ENCODE results near the genes GNPTAB, WASHC3 and PMCH.

DNA sequence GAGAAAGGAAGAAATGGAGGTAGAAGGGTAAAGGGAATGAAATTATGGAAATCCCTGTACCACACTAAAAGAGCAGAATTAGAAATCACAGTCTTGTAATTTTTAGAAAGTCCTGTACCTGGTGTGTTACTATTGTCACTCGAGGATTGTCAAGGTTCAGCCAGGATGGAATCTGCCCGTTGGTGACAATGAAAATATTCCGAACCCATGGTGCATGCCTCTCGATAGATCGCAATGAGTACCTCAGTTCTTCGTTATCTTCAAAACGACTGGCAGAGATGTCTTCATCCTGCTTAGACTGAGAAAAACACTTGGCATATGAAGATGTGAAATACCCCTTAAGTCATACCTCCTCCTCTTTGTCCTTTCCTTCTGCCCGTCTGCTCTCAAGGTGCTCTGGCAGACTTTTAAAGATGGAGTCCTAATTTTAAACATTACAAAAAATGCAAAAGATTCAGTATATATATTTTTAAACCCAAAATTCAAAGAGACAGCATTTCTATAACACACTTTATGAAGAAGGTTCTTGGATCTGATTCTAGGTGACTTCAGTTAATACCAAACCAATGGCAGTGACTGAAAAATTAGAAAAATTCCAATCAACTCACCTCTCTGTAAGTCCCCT is 31.1 kb upstream of the SYCP3 start:
- RRBS = no CpG with 5 or more reads among the region's 8 CpGs

DNA sequence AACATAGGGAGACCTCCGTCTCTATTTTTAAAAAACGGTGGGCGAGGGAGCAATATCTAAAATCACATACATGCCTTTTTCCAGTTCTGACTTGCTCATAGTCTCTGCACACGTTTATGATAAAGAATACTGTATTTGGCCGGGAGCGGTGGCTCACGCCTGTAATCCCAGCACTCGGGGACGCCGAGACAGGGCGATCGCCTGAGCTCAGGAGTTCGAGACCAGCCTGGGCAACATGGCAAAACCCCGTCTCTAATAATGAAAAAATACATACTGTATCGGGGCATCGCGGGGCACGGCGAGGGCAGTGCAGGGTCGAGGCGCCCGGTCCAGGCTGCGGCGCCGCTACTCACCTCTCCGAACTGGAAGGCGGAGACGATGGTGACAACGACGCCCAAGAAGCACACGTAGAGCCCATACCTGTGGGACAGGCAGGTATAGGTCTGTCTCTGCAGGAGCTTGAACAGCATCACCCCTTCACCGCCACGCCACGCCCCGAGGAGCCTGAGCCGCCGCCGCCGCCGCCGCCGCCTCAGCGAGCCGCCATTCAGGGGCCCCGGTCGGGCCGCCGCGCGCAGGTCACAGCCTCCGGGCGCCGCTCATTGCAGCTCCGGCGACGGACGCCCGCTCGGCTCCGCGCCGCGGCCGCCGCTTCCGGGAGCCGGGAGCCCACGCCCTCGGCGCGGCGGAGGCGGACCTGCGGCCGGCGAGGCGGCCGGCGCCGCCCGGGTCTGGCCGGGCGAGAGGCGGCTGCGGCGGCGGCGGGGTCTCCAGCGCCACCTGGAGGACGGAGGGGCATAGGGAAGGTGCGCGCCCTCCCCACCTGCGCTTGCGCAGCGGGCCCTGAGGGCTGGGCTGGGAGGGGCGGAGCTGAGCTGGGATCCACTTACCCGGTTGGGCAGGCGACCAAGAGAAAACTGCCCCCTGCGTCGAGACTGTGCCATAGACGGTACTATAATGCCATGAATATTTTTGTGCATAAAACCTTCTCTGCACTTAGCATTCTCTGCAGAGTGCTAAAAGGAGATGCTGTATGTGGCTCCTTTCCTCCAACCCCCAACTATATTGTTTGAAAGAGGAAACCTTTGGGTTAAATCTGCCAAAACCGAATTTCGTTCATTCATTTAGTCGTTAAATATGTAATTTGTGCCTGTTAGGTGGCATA is at the start of gene GNPTAB:
Gene GNPTAB (minus strand): TSS at position 754 of the 1,165 bp plus-strand sequence.
- RRBS = under 1% methylated on average over 22 of the region's 104 CpGs

GRCh38 chr12:101875509-101875903 is 1.9 kb upstream of the DRAM1 start:
- RRBS = no CpG with 5 or more reads among the region's 3 CpGs

- RRBS = 0% methylated on average over 4 of the region's 44 CpGs
Measured at GRCh38 chr12:102061557-102062408, at the start of gene WASHC3. TSS of gene WASHC3 (minus strand) at chr12:102061991.

GRCh38 chr12:102121020-102121286 is 970 bp downstream of the PARPBP start:
- RRBS = no CpG with 5 or more reads among the region's 2 CpGs

DNA sequence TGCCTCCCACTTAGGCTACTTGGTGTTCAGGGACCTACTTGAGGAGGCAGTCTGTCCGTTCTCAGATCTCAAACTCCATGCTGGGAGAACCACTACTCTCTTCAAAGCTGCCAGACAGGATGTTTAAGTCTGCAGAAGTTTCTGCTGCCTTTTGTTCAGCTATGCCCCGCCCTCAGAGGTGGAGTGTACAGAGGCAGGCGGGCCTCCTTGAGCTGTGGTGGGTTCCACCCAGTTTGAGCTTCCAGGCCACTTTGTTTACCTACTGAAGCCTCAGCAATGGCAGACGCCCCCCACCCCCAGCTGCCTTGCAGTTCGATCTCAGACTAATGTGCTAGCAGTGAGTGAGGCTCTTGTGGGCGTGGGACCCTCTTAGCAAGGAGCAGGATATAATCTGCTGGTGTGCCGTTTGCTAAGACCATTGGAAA is 22.9 kb downstream of the PARPBP start:
- RRBS = no CpG with 5 or more reads among the region's 7 CpGs

DNA sequence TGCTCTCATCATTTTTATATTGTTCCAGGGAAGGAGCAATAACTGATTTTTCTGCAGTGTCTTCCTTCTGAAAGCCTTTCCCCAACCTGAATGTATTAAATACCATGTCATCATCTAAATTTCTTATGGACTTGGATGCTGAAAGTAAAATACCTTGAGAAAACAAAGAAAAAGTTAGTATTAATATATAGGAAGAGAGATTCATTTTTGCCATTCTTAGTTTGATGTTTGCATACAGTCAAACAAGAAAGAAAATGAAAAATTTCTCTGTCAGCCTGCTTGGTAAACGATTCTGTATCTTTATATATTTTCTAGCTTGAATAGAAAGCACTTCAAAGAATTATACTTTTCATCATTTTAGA is at the start of gene PMCH:
Gene PMCH (minus strand): TSS at position 277 of the 362 bp plus-strand sequence.
- RRBS = no CpG with 5 or more reads among the region's 1 CpG

DNA sequence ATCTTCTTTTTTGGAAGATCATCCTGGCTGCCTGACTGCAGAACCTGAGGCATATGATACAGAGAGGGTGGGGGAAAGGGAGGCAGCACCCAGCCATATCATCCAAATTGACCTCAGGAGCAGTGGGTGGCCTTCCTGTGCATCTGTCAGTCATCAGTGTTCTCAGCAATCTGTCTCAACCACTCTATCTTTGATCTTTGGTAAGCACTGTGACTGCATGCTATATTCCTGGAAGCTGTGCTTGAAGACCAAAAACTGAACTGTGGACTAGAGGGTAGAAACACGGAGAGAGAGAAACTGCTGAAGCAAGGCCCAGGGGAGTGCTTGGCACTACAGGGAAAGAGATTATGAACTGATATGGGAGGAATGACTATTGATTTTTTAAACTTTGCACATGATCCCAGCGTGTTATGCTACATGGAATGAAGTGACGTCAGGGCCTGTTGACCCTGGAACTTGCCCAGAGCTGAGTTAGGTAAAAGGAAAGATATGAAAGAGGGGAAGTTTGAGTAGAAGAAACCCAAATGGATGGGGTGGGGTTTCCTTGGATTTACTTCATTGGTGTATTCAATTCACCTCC is 171.5 kb downstream of the ASCL1 start:
- RRBS = no CpG with 5 or more reads among the region's 3 CpGs

- RRBS = no CpG with 5 or more reads among the region's 7 CpGs
Measured at GRCh38 chr12:103742538-103742853, 98.5 kb downstream of the NT5DC3 start.

DNA sequence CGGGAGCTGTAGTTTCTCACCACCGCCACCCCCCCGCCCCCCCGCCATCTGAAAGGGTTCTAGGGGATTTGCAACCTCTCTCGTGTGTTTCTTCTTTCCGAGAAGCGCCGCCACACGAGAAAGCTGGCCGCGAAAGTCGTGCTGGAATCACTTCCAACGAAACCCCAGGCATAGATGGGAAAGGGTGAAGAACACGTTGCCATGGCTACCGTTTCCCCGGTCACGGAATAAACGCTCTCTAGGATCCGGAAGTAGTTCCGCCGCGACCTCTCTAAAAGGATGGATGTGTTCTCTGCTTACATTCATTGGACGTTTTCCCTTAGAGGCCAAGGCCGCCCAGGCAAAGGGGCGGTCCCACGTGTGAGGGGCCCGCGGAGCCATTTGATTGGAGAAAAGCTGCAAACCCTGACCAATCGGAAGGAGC is 391 bp upstream of the HSP90B1 start:
- RRBS = no CpG with 5 or more reads among the region's 29 CpGs

GRCh38 chr12:103931390-103931750 is 1.2 kb downstream of the HSP90B1 start:
- RRBS = no CpG with 5 or more reads among the region's 8 CpGs

GRCh38 chr12:103946966-103948072 is 9.7 kb downstream of the UQCC6 start:
- RRBS = no CpG with 5 or more reads among the region's 4 CpGs

DNA sequence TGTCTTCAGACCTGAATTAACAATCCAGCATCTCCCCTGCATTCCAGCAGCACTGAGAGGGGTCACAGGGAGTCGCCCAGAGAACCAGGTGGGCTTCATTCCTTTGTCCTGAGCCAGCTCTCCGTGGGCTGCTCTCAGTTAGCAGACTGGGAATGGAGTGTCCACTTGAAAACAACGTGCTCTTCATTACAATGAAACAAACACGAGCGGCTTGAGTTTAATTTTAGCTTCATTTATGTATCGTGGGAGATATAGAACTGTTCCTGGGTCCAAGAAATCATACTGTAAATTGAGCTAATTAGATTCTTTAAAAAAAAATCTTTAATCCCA is 140.2 kb downstream of the CHST11 start:
- RRBS = no CpG with 5 or more reads among the region's 6 CpGs

DNA sequence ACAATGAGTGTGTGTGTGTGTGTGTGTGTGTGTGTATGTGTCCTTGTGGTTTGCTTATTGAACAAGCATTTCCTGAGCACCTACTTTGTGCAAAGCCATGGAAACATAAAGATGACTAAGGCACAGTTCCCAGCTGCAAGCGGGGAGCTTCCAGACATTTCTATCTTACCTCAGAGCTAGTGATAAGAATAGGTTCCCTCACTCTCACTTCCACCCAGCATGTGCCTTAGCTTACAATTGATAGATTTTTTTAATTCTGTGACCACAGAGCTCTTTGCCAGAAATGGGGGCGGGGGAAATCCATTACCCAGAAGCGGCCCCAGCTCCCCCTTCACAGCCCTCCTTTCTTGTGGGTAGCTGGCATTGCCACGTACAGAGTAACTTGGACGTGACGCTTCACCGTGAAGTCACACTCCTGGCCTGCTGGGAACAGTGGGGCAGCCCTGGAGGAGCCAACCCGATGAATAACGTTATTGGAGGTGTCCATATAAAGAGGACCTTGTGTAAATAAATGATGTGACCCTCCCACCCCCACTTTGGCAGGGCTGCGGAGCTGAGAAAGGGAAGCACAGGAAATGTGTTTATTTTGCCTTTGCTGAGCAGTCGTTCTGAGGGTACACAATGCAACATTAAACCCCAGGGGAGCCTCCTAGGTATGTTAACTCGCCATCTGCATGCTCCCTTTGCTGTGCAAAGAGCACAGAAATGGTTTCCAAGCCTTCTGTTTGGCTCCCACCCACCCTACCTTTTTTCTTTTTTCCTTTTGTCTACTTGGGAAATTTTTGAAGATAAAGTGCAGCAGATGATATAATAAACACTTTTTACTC is 238.9 kb downstream of the CHST11 start:
- RRBS = no CpG with 5 or more reads among the region's 12 CpGs

GRCh38 chr12:104710018-104710447 is 248.1 kb downstream of the SLC41A2 start:
- RRBS = no CpG with 5 or more reads among the region's 7 CpGs

- RRBS = 95% methylated on average over 6 of the region's 36 CpGs
Measured at GRCh38 chr12:104756694-104757486, 201.2 kb downstream of the SLC41A2 start.

DNA sequence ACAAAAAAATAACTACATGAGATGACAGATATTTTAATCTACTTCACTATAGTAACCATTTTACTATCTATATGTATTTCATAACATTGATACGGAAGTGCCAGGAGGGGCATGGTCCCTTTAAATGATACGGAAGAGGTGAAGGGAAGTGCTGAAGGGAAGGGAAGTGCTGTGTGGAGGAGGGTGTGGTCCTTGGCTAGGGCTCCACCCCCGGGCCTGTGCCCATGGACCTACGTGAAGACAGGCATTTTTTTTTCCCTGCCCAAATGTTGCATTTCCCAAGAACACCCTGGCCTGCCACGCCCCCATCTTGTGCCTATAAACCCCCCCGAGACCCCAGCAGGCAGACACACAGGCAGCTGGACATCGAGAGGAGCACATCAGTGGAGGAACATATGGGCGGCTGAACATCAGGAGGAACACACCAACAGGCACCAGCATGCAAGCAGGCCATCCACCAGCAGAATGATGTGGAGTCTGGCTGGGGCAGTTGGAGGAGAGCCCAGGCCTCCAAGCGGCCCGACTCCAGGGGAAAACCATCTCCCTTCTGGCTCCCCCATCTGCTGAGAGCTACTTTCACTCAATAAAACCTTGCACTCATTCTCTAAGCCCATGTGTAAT is 134.1 kb downstream of the SLC41A2 start:
- RRBS = no CpG with 5 or more reads among the region's 10 CpGs

DNA sequence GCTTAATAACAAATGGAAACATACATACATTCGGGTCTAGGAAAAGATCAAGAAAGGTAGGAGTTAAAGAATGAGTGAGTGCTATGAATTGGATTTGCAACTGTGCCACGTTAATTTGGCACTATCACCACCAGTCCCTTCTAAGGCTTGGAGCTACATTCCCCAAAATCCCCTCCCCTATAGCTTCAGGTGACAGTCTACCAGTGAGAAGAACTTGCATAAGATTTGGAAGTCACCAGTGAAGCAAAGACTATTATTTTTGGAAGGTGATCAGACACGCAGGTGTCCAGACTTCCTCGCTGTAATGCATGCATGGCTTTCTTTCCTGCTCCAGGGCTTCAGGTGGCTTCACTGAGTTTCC is 61.5 kb downstream of the SLC41A2 start:
- RRBS = no CpG with 5 or more reads among the region's 4 CpGs

DNA sequence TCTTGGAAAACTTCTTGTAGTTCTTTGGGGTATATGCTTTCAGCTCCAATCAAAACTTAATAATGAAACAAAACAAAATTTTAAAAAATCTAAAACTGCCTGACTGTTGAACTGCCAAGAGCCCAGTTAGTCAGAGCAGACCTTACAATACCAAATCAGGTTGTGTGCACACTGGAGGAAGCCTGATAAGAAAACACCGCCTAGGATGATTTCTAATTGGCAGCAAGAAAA is 256.6 kb downstream of the C12orf75 start:
- RRBS = no CpG with 5 or more reads among the region's 1 CpG